Occipital lobe (tissue), 2 donors: ENCODE results near the genes PURA, HARS2, ZMAT2 and PCDHA2.

DNA sequence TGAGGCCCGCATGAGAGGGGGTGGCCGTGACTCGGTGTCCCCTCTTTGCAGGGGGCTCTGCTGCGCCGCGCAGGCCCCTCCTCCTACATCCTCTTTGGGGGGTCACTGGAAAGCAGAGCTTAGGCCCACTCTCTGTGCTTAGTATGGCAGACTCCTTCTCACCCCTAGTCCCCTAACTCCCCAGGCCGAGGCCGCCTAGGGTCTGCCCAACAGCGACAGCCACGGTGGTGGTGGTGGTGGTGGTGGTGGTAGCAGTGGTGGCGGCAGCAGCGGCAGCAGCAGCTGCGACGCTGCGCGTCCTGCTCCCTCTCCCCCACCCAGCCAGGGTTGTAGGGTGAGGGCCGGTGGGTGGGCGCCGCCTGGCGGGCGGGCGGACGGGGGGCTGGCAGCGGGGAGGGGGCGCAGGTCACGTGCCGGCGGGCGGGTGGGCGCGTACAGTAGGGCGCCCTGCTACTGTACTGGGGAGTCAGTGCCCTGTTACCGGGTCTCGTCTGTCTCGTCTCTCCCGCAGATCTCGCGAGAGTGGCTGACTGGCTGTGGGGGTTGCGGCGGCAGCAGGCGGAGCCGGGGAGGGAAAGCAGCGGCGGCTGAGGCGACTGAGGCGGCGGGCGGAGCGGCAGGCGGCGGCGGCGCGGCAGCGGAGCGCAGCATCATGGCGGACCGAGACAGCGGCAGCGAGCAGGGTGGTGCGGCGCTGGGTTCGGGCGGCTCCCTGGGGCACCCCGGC, at the start of gene PURA:
TSS of gene PURA (plus strand) at position 580 of the 727 bp plus-strand sequence.
- RAMPAGE, long total RNA: no peak

GRCh38 chr5:140243092-140244114, 59.5 kb downstream of the PFDN1 start:
- RAMPAGE, long total RNA: no peak

DNA sequence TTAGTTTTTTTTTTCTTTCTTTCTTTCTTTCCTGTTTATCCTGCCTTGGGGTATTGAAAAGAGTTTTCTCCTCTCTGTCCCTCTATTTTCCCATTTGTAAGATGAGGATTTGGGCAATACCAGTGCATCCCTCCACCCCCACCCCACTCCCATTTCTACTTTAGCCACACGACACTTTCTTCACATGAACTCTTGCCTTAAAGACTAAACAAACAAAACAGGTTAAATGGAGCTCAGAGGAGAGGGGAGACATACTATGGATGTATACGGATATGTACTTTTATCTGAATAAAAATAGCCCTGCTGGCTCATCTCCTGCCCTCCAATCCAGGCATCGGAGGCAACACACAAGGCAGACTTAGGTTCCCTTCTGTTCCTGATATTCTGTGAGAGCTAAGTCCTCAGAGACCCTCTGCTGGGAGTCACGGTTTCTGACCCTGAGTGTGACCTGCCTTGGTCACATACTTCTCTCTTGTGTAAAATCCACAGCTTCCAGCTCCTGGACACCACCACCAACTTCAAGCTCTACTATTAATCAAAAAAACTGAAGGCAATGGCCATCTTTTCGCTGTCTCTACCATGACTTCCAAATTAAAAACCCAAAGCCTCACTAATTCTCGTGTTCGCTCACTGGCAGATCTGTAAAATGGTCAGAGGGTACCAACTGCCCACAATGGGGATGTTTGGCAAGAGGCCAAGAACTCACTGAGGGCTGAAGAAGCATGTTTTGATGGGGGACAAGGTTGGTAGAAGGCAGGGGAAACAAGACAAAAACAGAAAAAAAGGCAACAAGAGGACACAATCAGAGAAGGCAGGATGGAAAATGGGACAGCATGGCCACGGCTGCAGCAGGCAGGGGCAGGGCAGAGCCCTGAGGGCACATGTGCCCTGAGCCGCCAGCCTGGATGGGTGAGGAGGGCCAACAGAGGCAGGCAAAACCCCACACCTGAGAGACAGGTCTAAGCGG, 50.6 kb downstream of the PFDN1 start:
- RAMPAGE, long total RNA: no peak

- RAMPAGE, long total RNA: no peak
Observed at GRCh38 chr5:140341464-140342178, 4.8 kb downstream of the HBEGF start.

DNA sequence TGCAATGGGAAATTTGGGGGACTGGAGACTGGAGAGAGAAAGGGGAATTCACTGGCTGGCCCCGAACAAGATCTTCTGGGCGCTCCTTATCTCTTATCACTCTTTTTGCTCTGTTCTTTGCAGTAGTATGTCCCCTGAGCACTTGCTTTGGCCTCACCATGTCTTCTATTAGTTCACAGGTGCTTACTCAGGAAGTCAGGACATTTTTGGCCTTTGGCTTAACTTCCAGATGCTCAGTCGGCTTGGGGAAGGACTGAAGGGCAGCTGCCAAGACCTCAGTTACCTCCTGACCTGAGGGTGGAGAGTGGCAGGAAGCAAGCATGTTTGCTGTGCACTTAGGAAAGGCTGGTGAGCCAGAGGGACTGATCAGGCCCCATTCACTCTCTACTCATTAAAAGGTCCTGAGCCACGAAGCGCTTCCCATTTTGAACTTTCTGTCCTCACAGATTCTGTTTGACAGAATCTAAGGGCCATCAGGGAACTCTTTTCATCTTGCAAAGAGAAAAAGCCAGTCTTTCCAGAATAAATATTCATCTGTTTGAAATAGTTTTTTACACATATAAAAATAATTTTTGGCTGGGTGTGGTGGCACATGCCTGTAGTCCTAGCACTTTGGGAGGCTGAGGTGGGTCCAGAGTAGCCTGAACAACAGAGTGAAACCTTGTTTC, 14.7 kb downstream of the SLC4A9 start:
- RAMPAGE, long total RNA: no peak

GRCh38 chr5:140435902-140436420, 34.3 kb downstream of the ANKHD1 start:
- RAMPAGE, long total RNA: no peak

DNA sequence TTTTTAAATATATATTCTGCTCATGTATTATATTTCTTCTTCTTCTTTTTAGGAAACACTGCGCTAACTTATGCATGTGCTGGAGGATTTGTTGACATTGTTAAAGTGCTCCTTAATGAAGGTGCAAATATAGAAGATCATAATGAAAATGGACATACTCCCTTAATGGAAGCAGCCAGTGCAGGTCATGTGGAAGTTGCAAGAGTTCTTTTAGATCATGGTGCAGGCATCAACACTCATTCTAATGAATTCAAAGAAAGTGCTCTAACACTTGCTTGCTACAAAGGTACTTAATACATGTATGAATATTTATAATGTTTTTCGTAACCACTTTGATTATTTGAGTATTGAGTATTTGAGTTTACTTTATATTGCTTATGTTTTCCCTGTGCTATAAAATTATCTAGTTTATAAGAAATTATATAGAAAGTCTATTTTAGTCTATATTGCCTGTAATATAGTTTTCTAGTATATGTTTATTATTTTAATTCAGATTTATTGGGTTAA, 44.1 kb downstream of the ANKHD1 start:
- RAMPAGE, long total RNA: no peak

DNA sequence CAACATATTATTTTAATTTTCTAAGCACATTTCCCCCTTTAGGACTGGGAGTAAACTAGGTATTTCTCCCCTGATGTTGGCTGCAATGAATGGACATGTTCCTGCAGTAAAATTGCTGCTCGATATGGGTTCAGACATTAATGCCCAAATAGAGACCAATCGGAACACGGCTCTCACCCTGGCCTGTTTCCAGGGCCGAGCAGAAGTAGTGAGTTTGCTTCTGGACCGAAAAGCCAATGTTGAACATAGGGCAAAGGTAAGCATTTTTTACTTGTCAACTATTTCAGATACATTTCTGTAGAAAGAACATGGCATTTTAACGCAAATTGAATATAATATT, 39.7 kb upstream of the EIF4EBP3 start:
- RAMPAGE, long total RNA: no peak

DNA sequence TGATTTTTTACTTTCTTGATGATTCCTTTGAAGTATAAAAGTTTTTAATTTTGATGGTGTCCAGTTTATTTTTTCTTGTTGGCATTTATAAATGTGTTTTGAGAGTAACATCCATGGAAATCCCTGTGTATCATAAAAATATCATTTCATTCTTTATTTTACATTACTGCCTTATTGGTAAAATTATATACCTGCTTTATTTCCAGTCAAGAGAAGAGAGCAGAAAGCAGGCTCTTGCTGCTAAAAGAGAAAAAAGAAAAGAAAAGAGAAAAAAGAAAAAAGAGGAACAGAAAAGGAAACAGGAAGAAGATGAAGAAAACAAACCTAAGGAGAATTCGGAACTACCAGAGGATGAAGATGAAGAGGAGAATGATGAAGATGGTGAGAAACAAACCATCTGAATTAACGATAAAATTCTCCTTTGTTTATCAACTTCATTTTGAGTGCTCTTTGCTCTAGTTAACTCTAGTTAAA, 23.6 kb upstream of the EIF4EBP3 start:
- RAMPAGE, long total RNA: no peak

GRCh38 chr5:140549934-140550565, 2.6 kb downstream of the EIF4EBP3 start:
- RAMPAGE, long total RNA: no peak

DNA sequence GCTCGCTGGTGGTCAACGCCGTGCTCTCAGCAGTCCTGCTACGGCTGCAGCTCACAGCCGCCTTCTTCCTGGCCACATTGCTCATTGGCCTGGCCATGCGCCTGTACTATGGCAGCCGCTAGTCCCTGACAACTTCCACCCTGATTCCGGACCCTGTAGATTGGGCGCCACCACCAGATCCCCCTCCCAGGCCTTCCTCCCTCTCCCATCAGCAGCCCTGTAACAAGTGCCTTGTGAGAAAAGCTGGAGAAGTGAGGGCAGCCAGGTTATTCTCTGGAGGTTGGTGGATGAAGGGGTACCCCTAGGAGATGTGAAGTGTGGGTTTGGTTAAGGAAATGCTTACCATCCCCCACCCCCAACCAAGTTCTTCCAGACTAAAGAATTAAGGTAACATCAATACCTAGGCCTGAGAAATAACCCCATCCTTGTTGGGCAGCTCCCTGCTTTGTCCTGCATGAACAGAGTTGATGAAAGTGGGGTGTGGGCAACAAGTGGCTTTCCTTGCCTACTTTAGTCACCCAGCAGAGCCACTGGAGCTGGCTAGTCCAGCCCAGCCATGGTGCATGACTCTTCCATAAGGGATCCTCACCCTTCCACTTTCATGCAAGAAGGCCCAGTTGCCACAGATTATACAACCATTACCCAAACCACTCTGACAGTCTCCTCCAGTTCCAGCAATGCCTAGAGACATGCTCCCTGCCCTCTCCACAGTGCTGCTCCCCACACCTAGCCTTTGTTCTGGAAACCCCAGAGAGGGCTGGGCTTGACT, 3.6 kb downstream of the SLC35A4 start:
- RAMPAGE, long total RNA: no peak

DNA sequence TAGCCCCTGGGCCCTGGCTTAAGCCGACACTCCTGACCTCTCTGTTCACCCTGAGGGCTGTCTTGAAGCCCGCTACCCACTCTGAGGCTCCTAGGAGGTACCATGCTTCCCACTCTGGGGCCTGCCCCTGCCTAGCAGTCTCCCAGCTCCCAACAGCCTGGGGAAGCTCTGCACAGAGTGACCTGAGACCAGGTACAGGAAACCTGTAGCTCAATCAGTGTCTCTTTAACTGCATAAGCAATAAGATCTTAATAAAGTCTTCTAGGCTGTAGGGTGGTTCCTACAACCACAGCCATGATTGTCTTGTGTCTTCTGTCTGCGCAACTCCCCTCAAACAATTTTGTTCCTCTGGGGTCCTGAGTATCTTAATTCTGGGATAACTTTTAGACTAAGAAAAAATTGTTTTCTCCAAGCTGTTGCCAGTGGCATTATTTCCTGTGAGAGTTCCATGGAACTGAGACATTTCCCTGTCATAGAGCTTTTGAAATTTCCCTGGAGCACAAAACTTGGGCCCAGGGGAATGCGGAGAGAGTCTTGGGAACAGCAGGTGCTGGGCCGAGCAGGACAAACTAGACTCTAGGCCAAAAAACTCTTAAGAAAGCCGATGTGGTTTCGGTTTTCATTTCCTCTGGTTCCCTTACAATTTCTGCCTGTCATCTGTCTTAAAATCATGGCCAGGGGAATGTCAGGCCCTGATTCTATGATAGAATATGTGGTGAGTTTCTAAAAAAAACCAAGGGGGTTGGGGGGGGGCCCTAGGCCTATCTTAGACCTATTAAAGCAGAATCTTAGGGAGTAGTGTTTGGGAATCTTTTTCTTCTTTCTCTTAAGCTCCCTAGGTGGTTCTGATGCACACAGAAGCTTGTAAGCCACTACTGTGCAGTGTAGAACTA, 4.4 kb downstream of the SLC35A4 start:
- RAMPAGE, long total RNA: no peak

DNA sequence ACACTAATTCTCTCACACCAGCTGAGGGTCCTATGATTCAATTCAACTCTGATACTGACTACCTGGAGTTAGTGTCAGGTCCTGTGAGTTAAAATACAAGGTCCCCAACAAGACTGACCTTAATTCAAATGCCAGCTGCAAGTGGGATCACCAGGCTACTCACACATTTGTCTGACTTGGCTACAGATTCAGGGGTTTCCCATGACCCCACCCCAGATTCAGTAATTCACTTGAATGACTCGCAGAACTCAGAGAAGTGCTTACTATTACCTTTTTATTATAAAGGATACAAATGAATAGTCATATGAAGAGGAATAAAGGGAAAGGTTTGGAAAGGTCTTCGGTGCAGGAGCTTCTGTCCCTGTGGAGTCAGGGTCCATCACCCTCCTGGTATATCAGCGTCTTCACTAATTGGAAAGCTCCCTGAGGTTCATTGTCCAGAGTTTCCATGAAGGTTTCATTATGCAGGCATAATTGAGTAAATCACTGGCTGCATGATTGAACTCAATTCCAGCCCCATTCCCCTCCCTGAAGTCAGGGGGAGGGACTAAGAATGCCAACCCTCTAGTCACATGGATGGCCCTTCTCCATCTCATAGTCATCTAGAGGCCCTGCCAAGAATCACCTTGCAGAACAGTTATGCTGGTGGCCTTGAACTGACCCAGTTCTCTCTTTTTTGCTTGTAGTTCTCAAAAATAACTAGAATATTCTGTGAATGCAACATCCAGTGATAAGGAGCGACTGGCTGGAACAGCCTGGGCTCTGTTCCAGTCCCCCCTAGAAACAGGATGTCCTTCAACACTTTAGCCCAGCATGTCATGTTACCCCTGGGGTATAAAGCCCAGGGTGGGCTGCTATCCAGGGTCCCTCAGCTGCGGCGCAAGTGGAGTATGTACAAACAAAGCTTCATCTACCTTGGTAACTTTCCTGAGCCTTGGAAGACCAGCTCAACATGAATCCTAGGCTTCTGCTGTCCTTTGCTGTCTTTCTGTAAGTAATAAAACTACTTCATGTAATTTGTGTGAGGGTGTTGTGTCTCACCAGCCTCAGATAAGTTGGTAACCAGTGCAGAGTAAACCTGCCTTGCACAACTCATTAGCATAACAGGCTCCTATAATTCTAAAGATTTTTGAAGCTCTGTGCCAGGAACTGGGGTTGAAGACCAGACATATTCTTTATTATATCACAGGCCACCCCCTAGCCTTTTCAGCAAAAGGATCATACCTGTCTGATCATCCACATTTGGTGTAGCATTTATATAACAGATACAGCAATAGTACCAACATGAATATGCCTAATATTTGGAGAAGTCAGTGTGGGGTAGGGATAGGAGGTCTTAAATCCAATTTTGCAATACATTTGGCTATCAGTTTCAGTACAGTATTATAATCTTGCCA, 31.8 kb downstream of the SLC35A4 start:
- RAMPAGE, long total RNA: no peak

DNA sequence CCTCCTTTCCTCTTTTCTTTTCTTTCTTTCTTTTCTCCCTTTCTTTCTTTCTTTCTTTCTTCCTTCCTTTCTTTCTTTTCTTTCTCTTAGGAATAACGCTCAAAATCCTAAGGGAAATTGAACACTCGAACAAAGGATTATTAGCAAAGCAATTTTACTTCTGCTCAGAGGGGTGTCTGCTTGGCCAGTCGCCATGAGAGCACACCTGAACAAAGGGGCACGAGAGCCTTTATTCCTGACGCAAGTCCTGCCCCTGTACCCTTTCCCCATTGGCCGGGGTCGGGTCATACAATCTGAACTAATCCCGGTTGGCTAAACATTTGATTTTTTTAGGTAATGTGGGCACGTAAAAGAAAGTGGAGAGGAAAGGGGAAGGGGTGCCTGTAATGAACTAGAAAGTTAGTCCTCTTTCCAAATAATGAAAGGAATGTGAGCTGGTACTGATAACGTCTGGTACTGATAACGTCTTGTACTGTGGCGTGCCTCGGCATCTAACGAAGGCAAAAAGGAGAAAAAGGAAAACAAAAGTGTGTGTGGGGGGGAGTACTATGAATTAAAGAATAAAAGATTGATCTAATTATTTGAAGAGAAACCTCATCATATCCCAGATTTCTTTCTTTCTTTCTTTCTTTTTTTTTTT, 1.2 kb upstream of the TMCO6 start:
- RAMPAGE, long total RNA: no peak

GRCh38 chr5:140664026-140664565, 608 bp upstream of the WDR55 start:
- RAMPAGE, long total RNA: no peak

GRCh38 chr5:140691222-140692042, at the start of gene HARS2:
HARS2 (plus strand) TSS chr5:140691455.
- RAMPAGE, long total RNA: start-site peak on the minus strand at chr5:140691339-140691371, 227 and 227 reads in 2 replicates

DNA sequence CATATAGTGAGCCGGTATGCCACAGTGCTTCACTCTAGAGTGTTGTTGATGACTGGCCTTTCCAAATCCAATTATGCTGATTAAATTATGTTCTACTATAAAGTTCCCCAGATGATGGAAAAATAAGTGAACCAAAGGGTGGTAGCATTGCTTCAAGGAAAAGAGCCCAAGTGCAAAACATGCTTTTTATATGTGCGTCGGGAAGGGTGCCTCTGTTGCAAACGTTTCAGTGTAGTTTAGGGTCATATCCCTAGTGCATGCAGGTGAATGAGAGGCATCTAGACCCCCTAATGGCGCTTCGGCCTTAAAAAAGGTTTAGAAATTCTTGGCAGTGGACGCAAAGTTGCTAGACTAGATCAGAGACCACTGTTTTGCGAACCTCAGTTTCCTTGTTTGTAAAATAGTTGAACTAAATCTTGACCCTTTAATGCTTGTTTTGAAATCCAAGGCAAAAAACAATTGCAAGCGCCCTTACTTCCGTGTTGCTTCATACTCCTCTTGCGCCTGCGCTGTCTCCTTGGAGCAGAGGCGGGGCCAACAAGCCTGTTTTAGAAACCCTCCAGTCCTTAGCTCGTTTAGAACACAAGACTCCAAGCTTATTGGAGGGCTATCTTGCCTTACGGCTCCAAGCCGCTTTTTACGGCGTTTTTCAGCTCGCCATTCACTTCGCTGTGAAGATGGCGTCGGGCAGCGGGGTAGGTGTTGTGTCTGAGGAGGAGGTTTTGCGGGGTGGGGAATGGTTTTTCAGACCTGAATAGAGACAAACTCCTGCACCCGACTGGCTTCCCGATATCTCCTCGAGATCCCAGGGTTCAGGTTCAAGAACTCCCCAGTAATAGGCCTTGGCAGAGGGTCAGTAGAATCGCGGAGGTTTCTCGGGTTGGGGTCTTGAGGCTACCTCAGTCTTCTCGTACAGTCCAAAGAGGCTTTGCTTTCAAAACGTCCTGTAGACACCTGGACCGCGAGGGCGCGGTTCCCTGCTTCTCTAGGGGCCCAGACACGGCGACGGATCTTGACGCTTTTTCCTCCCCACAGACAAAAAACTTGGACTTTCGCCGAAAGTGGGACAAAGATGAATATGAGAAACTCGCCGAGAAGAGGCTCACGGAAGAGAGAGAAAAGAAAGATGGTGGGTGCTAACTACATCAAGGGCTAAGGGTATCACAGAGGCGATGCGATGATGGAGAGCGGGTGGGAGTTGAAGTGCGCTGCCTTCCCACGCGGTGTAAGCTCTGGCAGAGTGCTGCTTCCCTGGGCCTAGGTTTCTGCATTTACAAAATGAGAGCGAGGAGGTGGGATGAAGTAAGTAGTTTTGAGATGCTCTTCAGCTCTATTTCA, at the start of gene ZMAT2:
TSS of gene ZMAT2 (plus strand) at position 664 of the 1,338 bp plus-strand sequence.
- RAMPAGE, long total RNA: start-site peak on the plus strand centred at position 659 of the sequence, 35 bp wide, 3,972 and 2,234 reads in 2 replicates

DNA sequence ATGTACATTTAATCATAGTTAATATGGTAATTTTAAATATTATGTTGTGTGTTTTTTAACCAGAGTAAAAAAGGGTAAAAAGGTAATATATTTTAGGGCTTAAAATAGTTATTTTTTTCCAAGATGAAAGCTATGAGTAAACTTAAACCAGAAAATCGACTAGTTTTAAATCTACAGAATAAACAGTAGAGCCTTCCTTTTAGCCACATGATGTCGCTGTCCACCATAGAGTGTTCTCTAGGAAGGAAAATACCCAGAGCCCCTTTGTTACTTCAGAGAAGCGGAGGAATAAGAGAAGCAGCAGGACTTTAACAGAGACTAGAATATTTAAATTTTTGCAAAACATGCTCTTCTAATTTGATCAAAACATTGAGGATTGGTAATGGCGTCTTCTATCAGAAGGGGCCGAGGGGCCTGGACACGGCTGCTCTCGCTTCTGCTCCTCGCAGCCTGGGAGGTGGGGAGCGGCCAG, at the start of gene PCDHA2:
TSS of gene PCDHA2 (plus strand) at position 270 of the 472 bp plus-strand sequence.
- RAMPAGE, long total RNA: no peak

- RAMPAGE, long total RNA: no peak
Observed at GRCh38 chr5:140821692-140822186, 326 bp downstream of the PCDHA5 start.

DNA sequence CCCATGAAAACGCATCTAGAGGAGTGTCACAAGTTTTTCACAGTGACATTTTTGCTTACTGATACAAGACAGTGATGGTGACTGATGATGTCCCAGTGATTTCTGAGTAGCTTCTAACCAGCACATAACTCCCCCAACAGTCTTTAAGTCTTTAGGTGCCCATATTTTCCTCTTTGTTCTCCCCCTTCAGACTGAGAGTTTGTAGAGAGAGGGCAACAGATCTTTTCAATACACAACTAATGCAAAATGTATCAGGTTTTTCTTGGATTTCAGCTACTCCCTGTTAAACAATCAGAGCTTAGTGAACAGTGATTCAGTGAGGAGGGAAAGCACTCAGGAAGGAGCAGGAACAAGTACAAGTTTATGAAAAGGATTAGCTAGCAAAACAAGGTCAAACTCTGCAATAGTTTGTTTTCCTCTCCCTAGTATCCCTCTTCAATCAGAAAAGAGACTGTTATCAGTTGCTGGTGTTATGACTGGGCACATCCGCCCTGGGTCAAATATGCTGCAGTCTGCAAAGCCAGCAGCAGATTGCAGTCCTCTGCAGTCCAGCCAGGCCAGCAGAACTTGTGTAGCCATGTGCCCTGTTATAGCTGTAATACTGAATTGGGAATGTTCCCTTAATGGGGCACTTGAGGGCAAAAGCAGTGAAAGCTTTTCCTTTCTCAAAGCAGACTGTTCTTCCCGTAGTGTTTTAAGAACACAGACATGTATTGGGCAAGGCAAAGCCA, 11.9 kb downstream of the PCDHAC2 start:
- RAMPAGE, long total RNA: no peak